H1 (cell line): Measurements from ENCODE around the genes GUCA2A, FOXJ3, CFAP144 and MED8.

DNA sequence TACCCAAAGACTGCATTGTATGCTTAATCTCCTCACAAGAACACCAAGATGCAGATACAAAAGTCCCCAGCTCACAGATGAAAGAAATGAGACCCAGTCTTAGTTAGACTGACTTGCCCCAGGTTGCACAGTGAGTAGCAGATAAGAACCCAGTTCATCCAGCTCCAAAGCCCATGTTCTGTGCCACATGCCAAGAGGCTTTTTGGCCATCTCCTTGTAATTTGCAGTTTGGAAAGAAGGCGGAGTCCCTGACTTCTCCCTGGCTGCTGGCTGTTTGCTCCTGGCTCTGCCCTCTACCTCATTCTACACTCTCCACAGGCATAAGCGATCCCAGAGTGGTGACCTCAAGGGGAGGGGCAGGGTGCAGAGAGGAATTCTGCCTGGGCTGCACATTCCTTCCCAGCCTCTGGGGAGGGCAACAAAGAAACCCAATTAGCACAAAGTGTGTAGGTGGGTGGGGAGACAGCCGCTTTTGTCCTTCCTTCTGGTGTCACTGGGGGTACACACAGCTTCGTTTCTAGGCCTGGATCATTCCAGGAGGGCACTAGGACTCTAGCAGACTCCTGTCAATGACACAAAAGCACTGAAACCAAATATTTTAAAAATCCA is 95.3 kb downstream of the HIVEP3 start:
- RRBS: no CpG with 5 or more reads among the region's 4 CpGs
CAGE:
- cytosol, long polyA plus RNA: no peak
- long polyA plus RNA: no peak
- nucleus, long polyA plus RNA: no peak

GRCh38 chr1:41890755-41891909 is 27.6 kb downstream of the HIVEP3 start:
- RRBS: no CpG with 5 or more reads among the region's 17 CpGs
CAGE:
- cytosol, long polyA plus RNA: no peak
- long polyA plus RNA: no peak
- nucleus, long polyA plus RNA: no peak

GRCh38 chr1:41919494-41920395 is 1.0 kb upstream of the HIVEP3 start:
- RRBS: no CpG with 5 or more reads among the region's 21 CpGs
CAGE:
- cytosol, long polyA plus RNA: no peak
- long polyA plus RNA: no peak
- nucleus, long polyA plus RNA: no peak

GRCh38 chr1:42164427-42165067 is at the start of gene GUCA2A:
TSS of gene GUCA2A (minus strand) at chr1:42164745.
- RRBS: 75% methylated on average over 3 of the region's 16 CpGs
CAGE:
- cytosol, long polyA plus RNA: no peak
- long polyA plus RNA: no peak
- nucleus, long polyA plus RNA: no peak

DNA sequence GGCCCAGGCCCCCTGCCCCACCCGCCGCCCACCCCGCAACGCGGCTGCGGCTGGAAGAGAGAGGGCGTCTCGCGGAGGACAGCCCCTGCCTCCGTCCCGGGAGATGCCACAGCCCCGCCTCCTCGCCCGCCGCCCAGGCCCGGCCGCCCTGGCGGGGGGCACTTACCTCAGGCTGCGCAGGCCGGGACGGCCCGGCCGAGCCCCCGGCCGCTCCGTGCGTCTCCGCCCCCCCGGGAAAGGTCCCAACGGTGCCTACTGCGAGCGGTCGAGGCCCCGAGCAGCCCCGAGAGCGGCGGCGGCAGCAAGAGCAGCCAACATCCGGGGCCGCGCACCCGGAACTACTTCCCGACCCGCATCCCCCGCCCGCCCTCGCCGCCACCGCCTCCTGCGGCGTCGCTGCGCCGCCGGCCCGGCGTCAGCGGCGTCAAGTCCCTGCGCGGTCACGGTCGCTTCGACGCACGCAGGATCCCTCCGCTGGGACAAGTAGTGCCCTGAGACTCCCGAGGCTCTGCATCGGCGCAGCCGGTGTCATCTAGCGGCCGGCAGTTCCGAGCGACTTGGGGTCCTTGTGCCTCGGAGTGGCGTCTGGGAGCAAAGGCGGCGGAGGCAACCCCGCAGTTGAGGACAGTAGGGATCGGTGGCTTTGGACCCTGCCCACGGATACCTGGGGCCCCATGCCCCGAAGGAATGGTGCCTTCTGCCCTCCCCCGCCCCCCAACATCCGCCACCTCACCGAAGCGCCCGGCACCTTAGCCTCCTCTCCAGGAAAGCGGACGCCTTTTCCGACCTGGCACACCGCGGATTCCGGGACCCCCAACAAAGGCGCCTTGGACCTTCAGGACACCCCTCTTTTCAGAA is at the start of gene FOXJ3:
Gene FOXJ3, minus strand, starts transcription at position 343 of the 858 bp plus-strand sequence.
- RRBS: under 1% methylated on average over 32 of the region's 95 CpGs
CAGE:
- cytosol, long polyA plus RNA: start-site peak on the minus strand centred at position 322 of the sequence, 26 bp wide, 39 reads
- long polyA plus RNA: start-site peak on the minus strand centred at position 301 of the sequence, 69 bp wide, 73 and 51 reads in 2 replicates
- nucleus, long polyA plus RNA: start-site peak on the minus strand centred at position 316 of the sequence, 21 bp wide, 107 reads

GRCh38 chr1:42513057-42513539 is 50.0 kb downstream of the CCDC30 start:
- RRBS: no CpG with 5 or more reads among the region's 2 CpGs
CAGE:
- cytosol, long polyA plus RNA: no peak
- long polyA plus RNA: no peak
- nucleus, long polyA plus RNA: no peak

DNA sequence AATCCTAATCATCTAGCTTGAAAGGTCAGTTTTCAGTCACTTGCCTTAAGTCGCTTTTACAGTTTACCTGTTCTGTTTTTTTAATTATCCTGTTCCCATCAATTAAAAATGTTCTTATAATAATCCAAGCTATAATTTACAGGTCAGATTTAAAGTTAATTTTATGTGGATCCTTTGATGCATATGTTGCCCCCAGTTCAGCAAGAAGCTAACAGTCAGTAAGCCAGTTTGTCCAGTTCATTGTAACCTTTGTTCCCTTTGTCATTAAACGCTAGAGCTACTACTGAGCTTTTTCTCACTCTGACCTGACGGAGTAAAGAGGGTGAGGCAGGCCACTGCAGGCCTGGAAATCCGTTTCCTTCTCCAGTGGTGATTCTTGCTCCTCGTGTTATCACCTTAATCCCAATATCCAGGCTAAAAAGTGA is 10.2 kb downstream of the YBX1 start:
- RRBS: no CpG with 5 or more reads among the region's 5 CpGs
CAGE:
- cytosol, long polyA plus RNA: no peak
- long polyA plus RNA: no peak
- nucleus, long polyA plus RNA: no peak

- RRBS: no CpG with 5 or more reads among the region's 15 CpGs
CAGE:
- cytosol, long polyA plus RNA: no peak
- long polyA plus RNA: no peak
- nucleus, long polyA plus RNA: no peak
Observed at GRCh38 chr1:42765727-42766410, 959 bp downstream of the P3H1 start.

GRCh38 chr1:42795575-42795797 is 10.7 kb downstream of the TMEM269 start:
- RRBS: no CpG with 5 or more reads among the region's 1 CpG
CAGE:
- cytosol, long polyA plus RNA: no peak
- long polyA plus RNA: no peak
- nucleus, long polyA plus RNA: no peak

DNA sequence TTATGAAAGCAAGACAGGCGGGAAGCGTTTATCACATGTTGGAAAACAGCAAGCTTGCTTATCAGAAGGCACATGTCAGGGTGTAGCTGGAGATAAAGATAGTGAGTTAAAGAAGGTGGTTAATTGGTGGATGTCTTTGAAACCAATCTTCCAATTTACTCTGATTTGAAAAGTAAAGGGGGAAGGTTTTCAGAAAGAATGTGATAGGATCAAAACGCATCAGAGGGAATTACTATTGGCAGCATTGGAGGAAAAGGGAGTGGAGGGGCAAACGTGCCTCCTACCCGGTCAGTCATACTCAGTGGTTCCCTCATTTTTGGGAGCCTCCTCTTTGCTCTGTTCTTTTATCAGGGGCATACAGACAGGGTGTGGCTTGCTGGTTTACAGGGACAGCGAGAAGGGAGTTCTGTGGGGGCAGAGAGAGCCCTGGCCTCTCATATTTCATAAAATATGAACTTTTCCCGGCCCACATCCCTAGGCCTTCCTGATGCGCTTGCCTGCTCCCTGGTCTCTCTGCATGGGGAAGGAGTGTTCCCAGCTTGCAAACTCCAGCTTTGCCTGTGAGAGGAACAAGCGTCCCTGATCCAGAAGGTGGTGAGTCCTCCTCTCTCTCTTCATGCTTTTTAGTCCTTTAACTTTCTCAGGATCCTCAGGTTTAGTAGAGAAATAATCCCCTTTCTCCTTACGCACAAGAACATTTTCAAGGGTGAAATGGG is 8.1 kb upstream of the SVBP start:
- RRBS: no CpG with 5 or more reads among the region's 10 CpGs
CAGE:
- cytosol, long polyA plus RNA: no peak
- long polyA plus RNA: no peak
- nucleus, long polyA plus RNA: no peak

- RRBS: no CpG with 5 or more reads among the region's 12 CpGs
CAGE:
- cytosol, long polyA plus RNA: no peak
- long polyA plus RNA: no peak
- nucleus, long polyA plus RNA: no peak
Observed at GRCh38 chr1:42939961-42940691, 18.5 kb downstream of the SLC2A1 start.

GRCh38 chr1:42941636-42942443 is 16.8 kb downstream of the SLC2A1 start:
- RRBS: no CpG with 5 or more reads among the region's 9 CpGs
CAGE:
- cytosol, long polyA plus RNA: no peak
- long polyA plus RNA: no peak
- nucleus, long polyA plus RNA: no peak

DNA sequence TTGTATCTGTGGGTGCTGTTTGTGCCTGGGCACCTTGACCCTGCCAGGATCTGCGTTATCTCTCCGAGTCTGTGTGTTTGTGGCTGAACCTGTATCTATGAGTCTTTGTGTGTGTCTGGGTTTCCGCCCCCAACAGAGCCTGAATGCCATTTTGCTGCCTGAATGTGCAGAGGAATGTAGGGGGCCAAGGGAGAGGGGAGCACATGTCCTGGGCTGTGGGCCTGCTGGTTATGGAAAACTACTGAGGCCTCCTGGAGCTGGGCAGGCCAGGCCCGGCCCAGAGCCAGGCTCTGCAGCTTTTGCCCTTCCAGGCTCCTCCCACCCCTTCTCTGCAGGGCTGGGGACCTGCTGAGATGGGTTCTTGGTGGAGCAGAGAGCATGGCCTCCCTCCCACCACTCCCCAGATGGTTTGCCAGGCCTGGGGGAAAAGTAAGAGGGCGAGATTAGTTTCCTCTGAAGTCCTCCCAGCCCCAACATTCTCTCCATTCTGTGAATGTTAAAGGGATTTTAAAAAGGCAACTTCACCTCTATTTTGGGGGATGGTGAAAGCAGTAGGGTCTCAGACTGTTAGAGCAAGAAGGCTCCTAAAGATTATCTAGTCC is 77.9 kb upstream of the CFAP144 start:
- RRBS: no CpG with 5 or more reads among the region's 5 CpGs
CAGE:
- cytosol, long polyA plus RNA: no peak
- long polyA plus RNA: no peak
- nucleus, long polyA plus RNA: no peak

DNA sequence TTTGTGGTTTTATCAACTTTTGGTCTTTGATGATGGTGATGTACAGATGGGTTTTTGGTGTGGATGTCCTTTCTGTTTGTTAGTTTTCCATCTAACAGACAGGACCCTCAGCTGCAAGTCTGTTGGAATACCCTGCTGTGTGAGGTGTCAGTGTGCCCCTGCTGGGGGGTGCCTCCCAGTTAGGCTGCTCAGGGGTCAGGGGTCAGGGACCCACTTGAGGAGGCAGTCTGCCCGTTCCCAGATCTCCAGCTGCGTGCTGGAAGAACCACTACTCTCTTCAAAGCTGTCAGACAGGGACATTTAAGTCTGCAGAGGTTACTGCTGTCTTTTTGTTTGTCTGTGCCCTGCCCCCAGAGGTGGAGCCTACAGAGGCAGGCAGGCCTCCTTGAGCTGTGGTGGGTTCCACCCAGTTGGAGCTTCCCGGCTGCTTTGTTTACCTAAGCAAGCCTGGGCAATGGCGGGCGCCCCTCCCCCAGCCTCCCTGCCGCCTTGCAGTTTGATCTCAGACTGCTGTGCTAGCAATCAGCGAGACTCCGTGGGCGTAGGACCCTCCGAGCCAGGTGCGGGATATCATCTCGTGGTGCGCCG is 28.0 kb upstream of the CFAP144 start:
- RRBS: no CpG with 5 or more reads among the region's 14 CpGs
CAGE:
- cytosol, long polyA plus RNA: no peak
- long polyA plus RNA: no peak
- nucleus, long polyA plus RNA: no peak

DNA sequence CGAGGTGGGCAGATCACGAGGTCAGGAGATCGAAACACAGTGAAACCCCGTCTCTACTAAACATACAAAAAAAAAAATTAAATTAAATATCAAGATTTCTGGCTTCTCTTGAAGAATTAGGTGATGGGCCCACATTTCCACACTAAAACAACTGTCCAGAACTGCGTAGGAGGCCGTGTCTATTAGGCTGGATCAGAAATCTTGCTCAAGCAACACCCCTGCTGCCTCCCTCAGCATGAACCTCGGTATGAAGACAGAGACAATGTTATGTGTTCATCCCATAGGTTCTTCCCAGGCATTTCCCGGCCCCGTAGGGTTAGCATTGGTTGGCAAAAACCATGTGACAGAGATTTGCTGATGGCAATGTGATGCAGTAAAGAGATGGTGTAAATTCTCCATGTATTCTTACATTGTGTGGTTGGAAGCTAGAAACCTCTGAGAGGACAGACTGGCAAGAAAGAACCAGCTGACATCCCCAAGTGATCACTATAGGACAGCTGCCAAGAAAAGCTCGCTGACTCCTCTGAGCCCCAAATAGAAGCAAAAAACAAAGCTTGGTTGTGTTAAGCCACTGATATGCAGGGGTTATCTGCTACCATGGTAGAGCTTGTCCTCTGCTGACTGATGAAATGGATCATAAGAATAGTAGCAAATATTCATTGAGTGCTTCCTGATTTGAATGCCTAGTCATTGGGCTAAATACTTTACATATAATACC is 10.1 kb upstream of the CFAP144 start:
- RRBS: no CpG with 5 or more reads among the region's 10 CpGs
CAGE:
- cytosol, long polyA plus RNA: no peak
- long polyA plus RNA: no peak
- nucleus, long polyA plus RNA: no peak

- RRBS: 4% methylated on average over 21 of the region's 46 CpGs
CAGE:
- cytosol, long polyA plus RNA: no peak
- long polyA plus RNA: no peak
- nucleus, long polyA plus RNA: no peak
Observed at GRCh38 chr1:43147323-43148228, at the start of gene CFAP144. TSS of gene CFAP144 (plus strand) at chr1:43147904.

GRCh38 chr1:43221225-43221849 is 48.4 kb upstream of the TMEM125 start:
- RRBS: no CpG with 5 or more reads among the region's 5 CpGs
CAGE:
- cytosol, long polyA plus RNA: no peak
- long polyA plus RNA: no peak
- nucleus, long polyA plus RNA: no peak

DNA sequence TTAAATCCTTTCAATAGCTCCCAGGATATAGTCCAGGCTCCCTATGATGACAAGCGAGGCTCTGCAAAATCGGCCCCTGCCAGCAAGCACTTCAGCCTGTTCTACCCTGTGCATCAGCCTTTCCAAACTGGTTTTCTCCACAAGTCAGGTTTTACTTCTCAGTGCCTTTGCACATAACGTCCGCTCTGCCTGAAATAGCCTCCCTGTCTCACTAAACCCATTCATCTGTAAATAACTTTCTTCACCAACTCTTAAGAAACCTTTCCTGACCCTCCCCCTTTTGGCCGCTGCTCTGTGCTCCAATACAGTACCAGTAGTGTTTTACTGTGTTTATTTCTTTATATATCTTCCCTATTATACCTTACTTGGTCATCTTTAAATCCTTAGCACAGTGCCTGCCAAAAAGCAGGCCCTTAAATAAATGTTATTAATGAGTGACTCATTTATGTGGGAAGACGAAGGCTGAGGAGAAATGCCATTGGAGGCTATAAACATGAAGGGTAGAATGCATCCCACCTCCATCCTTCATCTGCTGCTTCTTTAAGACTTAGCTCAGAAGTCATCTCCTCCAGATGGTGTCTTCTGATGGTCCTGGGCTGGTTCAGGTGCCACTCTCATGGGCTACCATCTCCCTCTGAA is 8.8 kb upstream of the CDC20 start:
- RRBS: no CpG with 5 or more reads among the region's 6 CpGs
CAGE:
- cytosol, long polyA plus RNA: no peak
- long polyA plus RNA: no peak
- nucleus, long polyA plus RNA: no peak

GRCh38 chr1:43360525-43361401 is 2.0 kb downstream of the CDC20 start:
- RRBS: no CpG with 5 or more reads among the region's 11 CpGs
CAGE:
- cytosol, long polyA plus RNA: no peak
- long polyA plus RNA: no peak
- nucleus, long polyA plus RNA: no peak

DNA sequence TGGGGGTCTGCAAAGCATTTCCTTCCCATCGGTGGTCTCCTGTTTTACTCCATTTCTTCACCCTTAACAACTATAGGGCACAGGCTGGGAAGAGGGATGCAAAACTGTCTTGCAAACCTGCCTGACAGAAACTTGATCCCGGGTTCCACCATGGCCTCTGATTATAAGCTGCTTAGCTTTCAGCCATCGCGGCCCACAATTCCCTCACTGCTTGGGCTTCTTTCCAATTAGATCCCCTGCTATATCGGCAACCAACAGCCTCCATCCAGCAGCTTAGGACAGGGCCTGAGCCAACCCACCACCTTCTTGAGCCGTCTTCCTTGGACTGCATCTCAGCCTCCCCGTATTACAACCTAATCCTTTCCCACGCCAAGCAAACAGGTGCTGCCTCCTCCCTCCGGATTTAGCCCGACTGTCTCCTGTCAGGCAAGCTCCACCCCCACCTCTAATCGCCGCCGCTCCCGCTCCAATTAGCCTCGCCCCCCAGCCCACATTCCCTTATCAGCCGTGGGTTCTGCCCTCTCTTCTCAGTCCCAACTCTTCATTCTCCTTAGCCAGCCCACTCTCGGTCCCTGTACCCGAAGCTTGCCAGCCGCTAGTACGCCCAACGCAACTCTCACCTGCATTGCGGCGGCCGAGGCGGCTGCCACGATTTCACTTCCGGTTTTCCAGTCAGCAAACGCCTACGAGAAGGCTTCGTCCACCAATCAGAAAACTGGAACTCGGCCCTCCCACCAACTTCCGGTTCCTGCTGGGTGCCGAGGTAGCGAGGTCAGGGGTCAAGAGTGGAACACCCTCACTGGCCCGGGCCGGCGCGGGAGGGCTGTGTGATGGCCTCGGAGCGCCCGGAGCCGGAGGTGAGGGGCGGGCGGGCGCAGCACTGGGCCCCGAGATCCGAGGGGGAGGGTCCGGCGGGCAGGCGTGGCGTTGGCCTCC is at the start of gene MED8:
Gene MED8, minus strand, starts transcription at position 662 of the 936 bp plus-strand sequence.
- RRBS: under 1% methylated on average over 18 of the region's 51 CpGs
CAGE:
- cytosol, long polyA plus RNA: start-site peak on the minus strand centred at position 646 of the sequence, 34 bp wide, 1,103 reads
- long polyA plus RNA: start-site peak on the minus strand centred at position 630 of the sequence, 38 bp wide, 102 and 26 reads in 2 replicates
- nucleus, long polyA plus RNA: start-site peak on the minus strand centred at position 635 of the sequence, 38 bp wide, 153 reads; start-site peak on the plus strand centred at position 783 of the sequence, 50 bp wide, 98 reads